Vermiform appendix (tissue), 1 donor: ENCODE data around the genes PELP1, ENO3 and SCIMP.

DNA sequence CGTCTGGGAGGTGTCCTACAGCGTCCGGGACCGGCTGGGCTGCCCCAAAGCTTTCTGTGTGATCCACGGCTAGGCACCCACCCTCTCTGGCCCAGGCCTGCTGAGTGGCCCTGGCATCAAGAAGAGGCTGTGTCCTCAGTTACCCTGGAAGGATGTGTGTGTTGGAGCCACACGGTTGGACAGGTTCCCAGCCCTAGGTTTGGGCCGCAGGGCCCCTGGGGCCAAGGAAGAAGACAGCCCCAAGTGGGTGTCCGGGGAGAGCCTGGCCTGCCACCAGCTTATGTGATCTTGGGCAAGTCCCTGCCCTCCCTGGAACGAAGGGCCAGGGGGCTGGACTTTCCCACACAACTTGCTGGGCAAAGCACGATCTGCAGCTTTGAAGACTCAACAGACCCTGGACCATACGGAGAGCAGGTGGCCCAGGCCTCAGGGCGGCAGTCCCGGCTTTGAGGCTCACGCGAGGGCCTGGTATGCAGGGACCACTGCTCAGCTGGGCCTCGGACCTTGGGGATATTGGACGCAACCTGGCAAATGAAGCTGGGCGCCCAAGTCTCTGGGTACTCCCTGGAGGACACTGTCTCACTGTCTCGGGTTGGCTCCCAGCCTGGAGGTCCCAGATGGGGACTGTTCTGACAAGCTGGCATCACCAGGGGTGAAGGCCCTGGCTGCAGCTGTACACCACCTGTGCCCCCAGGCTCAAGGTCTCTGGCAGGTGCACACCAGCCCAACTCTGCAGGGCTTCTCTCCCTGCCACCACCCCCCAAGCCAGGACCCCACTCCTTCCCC lies 17.5 kb downstream of the MYBBP1A start:
- PRO-cap, result no peak

DNA sequence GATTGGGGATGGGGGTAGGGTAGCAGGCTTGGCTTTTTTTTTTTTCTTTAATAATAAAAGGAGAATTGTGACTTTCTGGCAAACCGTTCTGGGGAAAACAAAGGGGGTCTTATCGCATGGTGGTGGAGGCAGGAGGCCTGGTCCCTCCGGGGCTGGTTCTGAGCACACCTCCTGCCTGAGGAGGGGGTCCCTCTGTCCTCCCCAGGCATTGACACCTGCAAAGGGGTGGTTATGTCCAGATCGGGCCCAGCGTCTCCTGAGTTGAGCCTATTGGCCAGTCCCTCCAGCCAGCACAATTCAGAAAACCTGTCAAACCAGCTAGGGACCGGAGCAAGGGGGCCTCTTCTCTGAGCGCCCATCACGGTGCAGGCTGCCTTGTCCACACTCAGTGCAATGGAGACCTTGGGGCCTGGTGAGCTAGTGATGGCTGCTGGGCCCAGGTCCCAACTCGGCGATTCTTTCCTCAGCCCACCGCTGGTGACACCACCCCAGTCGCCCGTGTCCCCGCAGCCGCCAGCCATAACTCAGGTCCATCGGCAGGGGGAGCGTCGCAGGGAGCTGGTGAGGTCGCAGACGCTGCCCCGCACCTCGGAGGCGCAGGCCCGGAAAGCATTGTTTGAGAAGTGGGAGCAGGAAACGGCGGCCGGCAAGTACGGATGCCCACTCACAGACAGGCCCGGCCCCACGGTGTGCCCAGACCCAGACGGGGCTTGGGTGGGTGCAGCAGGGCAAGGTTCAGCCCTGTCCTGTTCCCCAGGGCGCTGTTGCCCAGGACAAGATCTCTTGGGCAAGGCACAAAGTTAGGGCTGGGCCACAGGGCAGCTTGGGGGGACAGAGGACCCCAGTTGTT lies 10.6 kb downstream of the SMTNL2 start:
- PRO-cap, result no peak

- PRO-cap, result no peak
These were observed 25.5 kb downstream of the SMTNL2 start for GRCh38 chr17:4609701-4610289.

DNA sequence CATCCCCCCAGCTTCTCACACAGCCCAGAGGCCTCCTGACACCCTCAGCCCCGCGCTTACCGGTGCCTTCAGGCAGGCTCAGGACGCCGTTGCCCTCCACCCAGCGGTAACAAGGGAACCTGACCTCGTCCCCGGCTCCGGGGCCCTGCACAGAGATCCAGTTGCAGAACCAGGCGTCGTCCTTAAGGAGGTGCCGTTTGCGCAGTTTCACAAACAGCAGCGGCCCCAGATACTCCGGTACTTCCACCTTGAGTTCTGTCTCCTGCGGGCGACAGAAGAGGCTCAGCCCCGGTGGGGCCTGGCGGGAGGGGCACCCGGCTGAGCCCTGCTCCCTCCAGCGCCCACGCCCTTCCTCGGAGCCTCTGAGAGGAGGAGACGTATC lies 2.1 kb downstream of the ALOX15 start:
- PRO-cap, result bidirectional peak, plus-strand start at position 210 of the sequence, minus-strand start at position 108 of the sequence

- PRO-cap, result no peak
These were observed 30.7 kb upstream of the ALOX15 start for GRCh38 chr17:4672127-4672683.

DNA sequence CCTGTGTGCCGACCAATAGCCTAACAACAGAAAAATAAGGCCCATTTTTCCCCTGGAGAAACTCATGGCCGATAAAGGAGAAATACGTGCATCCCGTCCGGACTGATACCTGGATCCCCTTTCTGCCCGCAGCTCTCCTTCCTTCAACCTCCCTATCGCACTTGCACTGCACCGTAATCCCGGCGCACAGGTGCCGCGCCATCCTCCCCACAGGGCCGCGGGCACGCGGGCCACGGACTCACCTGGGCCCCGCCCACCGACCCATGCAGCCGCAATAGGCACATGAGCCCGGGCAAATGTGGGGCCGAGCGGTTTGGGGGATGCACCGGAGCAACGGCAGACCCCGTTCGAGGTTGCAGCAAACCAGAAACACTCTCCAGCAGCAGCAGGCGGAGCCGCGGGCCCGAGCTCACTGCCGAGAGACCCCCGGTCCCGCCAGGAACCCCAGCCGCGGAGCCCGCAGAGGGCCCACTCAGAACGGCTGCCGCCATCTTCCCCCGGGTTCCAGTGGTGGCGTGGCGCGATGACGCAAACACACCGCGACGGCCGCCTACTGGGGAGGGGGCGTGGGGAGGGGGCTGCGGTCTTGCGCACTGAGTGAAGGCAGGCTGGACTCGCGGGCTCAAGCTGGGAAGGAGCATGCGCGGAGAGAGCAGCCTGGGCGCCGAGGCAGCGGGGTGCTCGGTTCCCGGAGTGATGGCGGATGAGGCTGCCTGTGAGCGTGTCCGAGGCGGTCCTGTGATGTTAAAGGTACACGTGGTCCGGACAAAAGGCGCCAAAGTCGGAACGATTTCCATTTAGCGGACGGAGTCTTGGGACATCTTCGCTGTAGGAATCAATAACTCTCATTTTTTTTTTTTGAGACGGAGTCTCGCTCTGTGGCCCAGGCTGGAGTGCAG lies at the start of gene PELP1:
TSS of gene PELP1 (minus strand) at position 517 of the 899 bp plus-strand sequence.
- PRO-cap, result bidirectional peak, plus-strand start at position 684 of the sequence, minus-strand start at position 509 of the sequence

DNA sequence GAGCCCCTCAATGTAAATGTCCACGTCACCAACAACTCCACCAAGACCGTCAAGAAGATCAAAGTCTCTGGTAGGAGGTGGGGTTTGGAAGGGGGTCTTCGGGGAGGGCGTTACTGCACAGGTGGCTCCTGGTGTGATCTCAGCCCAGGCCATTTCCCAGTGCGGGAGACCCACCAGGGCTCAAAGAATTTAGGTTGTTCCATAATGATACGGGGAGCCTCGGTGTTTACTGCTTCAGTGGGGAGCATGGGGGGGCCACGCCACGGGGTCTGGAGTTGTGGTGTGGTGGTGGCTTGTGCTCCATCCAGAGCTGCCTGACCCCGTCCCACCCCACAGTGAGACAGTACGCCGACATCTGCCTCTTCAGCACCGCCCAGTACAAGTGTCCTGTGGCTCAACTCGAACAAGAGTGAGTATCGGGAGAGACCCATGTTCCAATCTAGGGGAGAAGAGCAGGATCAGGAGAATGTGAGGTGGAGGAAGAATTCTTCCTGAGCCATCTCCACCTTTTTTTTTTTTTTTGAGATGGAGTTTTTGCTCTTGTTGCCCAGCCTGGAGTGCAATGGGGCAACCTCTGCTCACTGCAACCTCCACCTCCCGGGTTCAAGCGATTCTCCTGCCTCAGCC lies 8.0 kb downstream of the ARRB2 start:
- PRO-cap, result no peak

- PRO-cap, result no peak
These were observed 14.8 kb downstream of the MINK1 start for GRCh38 chr17:4847947-4848354.

DNA sequence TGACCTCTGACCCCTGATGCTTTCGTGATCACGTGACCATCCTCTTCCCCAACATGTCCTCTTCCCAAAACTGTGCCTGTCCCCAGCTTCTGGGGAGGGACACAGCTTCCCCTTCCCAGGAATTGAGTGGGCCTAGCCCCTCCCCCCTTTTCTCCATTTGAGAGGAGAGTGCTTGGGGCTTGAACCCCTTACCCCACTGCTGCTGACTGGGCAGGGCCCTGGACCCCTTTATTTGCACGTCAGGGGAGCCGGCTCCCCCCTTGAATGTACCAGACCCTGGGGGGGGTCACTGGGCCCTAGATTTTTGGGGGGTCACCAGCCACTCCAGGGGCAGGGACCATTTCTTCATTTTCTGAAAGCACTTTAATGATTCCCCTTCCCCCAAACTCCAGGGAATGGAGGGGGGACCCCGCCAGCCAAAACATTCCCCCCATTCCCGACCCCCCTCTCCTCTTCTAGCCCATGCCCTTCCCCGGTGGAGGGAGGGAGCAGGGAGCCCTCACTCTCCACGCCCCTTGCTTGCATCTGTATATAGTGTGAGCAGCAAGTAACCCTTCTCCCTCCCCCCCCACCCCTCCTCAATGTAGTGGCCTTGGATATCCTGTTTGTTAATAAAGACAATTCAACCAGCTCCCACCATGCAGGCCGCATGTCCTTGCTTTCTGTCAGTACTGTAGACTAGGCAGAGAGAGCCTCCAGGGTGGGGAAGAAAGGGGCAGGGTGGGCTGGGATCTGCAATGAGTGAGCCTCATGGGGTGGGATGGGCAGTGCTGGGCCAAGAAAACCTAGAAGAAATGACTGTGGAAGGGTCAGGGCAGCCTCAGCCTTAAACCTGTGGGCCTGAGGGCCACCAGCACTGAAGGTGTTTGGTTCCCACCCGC lies 1.7 kb upstream of the C17orf107 start:
- PRO-cap, result no peak

- PRO-cap, result no peak
These were observed 11.1 kb upstream of the CHRNE start for GRCh38 chr17:4913827-4914640.

- PRO-cap, result no peak
These were observed at the start of gene ENO3 for GRCh38 chr17:4950892-4951306. TSS of gene ENO3 (plus strand) at chr17:4951119.

- PRO-cap, result no peak
These were observed 4.8 kb upstream of the SPAG7 start for GRCh38 chr17:4972187-4972984.

DNA sequence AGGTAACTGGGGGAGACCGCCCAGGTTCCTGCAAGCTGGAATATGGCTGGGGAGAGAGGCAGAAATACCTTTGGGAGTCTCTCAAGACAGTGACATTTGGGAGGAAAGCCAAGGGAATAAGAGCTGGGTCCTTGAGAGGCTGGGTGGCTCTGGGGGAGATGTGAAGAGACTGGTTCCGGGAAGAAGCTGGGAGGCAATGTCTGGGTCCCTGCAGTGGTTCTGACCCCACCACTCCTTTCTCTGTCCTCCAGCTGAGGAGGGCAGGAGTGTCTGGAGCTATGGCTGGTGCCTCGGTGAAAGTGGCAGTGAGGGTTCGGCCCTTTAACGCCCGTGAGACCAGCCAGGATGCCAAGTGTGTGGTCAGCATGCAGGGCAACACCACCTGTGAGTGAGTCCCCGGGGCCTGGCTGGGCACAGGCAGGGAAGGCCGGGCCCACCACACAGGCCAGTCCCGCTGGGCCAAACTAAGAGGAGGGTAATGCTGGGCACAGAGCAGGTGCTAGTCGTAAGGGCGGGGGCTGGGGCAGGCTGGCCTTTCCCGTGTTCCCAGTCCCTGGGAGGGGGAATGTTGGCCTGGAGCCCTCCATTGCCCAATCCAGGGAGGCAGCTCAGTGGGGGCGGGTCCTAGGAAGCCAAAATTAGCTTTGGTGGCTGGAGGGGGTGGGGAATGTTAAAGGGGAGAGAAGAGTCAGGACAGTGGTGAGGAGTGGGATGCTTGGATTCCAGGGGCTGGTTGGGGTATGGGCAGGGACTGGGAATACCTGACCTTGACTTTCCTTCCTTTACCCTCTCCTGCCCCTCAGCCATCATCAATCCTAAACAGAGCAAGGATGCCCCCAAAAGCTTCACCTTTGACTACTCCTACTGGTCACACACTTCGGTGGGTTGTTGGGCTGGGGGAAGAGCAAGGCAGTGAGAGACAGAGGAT lies 2.5 kb downstream of the KIF1C start:
- PRO-cap, result no peak

GRCh38 chr17:5019736-5020145 lies 15.5 kb downstream of the SLC52A1 start:
- PRO-cap, result no peak

GRCh38 chr17:5049060-5050138 lies 14.2 kb upstream of the SLC52A1 start:
- PRO-cap, result no peak

DNA sequence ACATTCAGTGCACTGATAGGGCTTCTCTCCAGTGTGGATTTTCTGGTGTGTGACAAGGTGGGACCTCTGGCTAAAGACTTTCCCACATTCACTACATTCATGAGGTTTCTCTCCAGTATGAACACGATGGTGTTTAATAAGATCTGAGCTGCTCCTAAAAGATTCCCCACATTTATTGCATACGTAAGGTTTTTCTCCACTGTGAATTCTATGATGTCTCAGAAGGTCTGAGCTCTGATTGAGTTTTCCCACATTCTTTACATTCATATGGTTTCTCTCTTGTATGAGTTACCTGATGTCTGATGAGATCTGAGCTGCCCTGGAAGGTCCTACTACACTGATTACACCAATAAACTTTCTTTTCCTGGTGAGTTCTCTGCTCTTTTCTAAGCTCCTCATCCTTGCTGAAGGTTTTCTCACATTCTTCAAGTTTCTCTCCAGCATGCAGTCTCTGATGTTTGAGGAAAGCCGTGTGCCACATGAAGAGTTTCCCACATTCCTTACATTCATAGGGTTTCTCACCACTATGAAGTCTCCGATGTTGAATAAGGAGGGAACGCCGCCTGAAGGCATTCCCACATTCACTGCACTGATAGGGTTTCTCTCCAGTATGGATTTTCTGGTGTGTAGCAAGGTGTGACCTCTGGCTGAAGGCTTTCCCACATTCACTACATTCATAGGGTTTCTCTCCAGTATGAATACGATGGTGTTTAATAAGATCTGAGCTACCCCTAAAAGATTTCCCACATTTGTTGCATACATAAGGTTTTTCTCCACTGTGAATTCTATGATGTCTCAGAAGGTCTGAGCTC lies 9.8 kb downstream of the ZNF594 start:
- PRO-cap, result no peak

DNA sequence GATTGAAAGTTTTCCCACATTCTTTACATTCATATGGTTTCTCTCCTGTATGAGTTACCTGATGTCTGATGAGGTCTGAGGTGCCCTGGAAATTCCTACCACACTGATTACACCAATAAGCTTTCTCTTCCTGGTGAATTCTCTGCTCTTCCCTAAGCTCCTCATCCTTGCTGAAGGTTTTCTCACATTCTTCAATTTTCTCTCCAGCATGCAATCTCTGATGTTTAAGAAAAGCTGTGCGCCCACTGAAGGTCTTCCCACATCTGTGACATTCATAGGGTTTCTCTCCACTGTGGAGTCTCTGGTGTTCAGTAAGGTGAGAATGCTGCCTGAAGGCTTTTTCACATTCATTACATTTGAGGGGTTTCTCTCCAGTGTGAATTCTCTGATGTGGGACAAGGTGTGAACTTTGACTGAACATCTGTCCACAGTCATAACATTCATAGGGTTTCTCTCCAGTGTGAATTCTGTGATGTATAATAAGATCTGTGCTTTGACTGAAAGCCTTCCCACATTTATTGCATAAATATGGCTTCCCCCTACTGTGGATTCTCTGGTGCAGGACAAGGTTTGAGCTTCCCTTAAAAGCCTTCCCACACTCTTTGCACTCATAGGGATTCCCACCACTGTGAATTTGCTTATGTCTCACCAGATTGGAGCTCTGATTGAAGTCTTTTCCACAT lies 8.5 kb downstream of the ZNF594 start:
- PRO-cap, result no peak

GRCh38 chr17:5234440-5235164 lies at the start of gene SCIMP:
TSS of gene SCIMP (minus strand) at chr17:5234860.
- PRO-cap, result bidirectional peak, plus-strand start at chr17:5234877, minus-strand start at chr17:5234841

DNA sequence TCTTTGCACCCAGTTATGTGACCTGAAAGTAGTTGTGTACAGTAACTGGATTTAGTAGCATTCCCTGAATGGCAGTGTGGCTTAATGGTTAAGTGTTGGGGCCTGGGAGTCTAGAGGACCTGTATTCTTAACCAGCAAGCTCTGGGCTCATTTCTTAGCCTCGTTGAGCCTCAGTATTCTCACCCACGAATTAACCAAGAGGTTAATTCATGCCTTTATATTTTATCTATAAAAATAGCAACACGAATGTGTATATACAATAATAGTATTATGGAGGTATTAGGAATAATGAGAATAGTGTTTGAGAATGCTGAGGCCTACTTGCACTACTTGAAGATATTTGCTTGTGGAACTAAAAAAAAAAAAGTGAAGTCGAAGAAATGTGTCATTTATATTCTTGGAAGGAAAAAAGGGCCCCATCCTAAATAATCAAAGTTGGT lies 888 bp downstream of the RABEP1 start:
- PRO-cap, result no peak

DNA sequence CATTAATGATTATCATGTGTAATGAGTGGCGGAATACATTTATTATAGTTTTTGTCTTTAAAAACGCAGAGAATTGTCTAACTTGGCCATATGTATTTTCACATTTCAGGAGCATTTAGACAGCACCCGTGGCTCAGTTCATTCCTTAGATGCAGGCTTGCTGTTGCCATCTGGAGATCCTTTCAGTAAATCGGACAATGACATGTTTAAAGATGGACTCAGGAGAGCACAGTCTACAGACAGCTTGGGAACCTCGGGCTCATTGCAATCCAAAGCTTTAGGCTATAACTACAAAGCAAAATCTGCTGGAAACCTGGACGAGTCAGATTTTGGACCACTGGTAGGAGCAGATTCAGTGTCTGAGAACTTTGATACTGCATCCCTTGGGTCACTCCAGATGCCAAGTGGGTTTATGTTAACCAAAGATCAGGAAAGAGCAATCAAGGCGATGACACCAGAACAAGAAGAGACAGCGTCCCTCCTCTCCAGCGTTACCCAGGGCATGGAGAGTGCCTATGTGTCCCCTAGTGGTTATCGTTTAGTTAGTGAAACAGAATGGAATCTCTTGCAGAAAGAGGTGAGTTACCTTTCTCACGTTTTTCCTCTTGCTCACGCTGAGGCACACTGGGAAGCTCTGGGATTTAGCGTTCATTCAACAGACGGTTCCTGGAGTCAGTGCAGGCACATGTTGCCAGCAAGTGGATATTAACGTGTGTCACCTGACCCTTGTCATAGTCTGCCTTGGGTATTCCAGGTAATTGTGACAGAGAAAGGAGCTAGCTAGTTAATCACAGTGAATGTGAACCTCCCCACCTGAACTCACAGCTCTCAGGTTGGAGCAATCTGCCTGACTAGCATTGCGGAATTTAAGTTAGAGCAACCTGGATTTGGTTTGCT lies 58.1 kb downstream of the NUP88 start:
- PRO-cap, result no peak